Retinal pigment epithelial cell (primary cell): ENCODE results near the genes GAL3ST1, SLC35E4 and PISD.

DNA sequence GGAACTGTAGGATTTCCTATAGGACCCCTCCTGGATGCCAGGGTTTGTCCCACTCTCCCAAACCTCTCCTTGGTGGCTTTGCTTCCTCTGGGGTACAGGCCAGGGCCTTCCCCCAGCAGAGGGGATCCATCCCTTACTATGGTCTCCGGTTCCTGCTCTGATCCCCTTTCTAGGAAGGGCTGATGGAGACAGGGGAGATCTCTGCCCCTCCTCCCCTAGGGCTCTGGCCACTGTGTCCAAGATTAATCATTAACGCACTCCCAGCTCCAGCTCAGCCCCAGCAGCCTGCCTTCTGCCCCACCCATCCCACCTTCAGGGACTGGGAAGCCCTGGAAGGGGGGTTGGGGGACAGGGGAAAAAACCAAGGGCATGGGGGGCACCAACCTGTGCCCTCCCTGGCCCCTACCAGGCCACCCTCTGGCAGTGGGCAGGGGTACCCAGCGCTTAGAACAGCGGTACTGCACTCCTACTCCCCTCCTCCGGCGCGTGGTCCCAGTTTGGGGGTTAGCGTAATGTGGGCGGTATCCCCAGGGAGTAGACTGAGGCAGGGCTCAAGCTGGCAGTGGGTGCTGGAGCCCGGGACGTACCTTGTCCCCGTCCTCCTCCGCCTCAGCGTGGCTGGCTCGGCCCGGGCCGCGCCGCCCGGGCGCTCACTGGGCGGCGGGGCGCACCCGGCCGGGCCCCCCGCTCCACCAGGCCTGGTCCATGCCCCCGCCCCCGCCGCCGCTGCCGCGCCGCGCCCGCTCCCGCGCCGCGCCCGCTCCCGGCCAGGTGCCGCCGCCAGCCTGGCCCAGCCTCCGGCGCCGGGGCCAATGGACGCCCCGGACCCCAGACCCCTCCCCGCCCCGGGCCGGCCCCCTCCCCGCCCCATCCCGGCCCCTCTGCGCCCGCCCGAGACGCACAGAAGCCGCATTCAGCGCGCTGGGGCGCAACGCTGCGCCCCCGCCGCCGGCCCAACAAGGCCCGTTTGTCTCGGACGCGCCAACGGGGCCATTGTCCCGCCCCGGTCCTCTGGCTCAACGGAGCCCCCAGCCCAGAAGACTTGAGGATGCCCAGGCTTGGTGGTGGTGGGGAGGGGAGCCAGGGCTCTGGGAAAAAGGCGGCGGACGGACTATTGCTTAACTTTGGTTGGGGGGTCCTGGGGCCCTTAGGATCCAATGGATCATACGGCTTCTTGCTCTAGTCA lies at the start of gene GAL3ST1:
Gene GAL3ST1, minus strand, starts transcription at position 787 of the 1,186 bp plus-strand sequence.
- RRBS: 2% methylated on average over 44 of the region's 79 CpGs

- RRBS: 1% methylated on average over 21 of the region's 82 CpGs
Measured at GRCh38 chr22:30635251-30636359, at the start of gene SLC35E4. SLC35E4 (plus strand) TSS chr22:30635781.

- RRBS: 1% methylated on average over 15 of the region's 85 CpGs
Measured at GRCh38 chr22:30802360-30803277, 107.9 kb downstream of the OSBP2 start.

GRCh38 chr22:30881164-30881954 lies 87.2 kb downstream of the MORC2 start:
- RRBS: 5% methylated on average over 2 of the region's 13 CpGs

DNA sequence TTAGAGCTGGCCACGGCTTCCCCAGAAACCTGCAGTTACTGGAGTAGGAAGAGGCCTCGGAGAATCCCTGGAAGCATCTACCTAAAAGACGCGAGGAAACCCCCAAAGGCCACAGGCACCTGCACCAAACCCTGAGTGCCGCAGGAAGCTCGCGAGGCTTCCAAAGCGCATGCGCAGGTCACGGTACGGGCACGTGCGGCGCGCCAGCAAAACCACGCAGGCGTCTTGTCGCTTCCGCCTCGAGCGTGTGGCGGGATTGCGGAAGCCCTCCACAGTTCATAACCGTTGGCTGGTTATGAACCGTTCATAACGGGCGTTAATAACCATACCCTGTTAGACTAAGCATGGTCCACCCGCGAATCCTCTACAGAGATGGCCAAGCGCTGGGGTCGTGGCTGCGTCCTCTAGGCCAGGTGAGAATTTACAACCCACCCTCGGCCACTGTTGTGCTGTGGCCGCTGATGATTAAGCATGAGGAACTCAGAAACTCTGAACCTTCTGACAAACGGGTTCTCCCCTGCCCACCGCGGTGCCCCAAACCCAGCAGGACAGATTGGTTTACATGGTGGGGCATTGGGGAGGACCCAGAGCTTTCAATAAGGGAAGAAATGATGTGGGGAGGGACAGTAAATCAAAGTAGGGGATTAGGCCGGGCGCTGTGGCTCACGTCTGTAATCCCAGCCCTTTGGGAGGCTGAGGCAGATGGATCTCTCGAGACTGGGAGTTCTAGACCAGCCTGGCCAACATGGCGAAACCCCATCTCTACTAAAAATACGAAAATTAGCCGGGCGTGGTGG lies 46.3 kb downstream of the MORC2 start:
- RRBS: no CpG with 5 or more reads among the region's 45 CpGs

GRCh38 chr22:30927180-30927916 lies 41.2 kb downstream of the MORC2 start:
- RRBS: no CpG with 5 or more reads among the region's 7 CpGs

DNA sequence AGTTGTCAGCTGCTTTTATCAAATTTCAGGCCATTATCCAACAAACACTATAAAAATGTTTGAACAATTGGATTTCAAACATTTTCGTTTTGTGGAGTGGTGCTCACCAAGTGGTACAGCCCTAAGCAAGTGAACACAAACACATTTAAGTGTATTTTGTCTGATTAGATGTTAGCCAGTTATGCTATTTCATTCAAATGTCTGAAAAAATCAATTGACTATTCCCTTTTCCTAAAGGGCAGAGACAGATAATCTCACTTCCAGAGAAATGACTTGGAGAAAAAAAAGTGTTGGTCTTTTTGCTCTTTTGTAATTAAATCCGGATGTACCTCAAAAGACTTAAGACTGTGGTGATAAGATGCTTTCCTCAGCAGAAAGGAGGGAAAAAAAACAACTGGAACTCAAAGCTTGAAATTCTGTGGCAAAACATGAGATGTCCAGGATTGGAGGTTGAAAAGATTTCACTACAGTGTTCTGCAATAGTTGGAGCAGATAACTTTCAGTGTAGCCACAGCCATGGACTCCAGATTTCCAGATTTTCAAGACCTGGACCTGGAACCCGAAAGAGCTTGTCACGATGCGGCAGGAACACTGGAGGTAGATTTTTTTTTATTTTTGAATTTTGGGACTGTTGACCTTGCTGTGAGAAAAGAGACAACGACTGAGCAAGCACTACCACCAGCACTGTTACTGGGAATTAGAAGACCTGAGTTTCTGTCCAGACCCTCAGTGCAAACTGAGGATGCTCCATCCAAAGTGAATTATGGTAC lies 2.6 kb upstream of the MORC2 start:
- RRBS: no CpG with 5 or more reads among the region's 6 CpGs

DNA sequence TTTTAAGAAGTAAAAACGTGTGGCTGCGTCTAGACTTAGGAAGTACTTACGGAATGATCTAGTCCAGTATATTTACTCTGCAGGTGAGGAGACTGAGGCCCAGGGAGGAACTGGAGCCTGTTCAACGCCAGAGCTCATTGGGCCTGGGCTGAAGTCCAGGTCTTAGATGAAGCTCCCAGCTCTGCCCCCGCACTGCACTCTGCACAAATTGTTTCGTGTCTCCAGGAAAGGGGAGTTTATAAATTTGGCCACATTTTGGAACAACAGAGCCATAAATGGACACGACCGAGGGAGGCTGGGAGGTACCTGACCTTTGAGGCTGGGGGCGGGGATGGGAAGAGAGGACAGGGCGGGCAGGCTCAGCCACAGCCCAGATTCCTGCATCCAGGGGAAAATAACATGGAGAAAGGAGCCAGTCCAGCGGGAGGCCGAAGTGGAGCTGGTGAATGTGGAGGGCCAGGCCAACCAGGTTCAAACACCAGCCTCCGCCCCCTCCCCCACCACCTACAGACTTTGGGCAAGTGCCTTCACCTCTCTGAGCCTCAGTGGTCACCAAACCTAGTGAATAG lies 36.9 kb upstream of the SMTN start:
- RRBS: no CpG with 5 or more reads among the region's 13 CpGs

- RRBS: no CpG with 5 or more reads among the region's 11 CpGs
Measured at GRCh38 chr22:31055511-31055909, 25.6 kb upstream of the SMTN start.

DNA sequence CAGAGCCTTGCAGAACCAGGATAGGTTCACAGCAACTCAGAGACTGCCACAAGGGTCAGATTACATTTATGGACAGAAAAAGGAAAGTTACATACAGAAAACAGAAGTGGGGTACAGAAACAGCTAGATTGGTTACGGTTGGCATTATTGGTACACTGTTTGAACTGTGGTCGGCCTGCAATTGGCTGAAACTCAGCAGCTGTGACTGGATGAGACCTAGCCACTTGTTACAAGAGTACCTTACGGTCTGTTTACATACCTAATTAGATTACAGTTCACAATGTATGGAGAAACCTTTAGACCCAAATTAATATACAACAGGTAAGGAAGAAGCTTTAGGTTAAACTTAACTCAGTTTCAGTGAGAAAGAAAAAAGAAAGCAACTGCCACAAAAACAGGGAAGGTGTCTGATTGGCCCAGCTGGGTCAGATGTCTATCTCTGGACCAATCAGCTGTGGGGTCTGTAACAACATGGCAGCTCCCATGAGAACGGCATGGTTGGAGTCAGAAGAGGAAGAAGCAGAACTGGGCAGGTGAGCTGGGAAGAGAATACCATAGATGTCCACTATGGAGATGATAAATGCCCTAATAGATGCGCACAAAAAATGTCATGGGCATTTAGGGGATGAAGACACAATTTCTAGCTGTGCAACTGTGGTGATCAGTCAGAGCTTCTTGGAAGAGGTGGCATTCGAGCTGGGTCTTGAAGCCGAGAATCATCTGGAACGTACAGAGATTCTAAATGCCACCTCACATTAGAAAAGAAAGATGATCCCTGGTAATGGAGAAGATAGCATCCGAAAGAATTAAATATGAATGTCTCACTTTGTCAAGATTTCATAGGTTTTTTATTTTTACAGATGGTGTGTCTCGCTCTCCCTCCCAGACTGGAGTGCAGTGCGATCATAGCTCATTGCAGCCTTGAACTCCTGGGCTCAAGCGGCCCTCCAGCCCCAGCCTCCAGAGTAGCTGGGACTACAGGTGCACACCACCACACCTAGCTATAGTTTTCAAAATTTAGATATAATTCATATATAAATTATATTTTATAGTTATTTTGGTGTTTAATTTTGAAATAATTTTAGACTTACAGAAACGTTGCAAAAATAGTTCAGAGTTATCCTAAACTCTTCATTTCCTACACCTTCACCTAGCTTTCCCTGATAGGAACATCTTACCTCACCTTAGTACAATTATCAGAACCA lies 17.1 kb upstream of the SMTN start:
- RRBS: no CpG with 5 or more reads among the region's 13 CpGs

DNA sequence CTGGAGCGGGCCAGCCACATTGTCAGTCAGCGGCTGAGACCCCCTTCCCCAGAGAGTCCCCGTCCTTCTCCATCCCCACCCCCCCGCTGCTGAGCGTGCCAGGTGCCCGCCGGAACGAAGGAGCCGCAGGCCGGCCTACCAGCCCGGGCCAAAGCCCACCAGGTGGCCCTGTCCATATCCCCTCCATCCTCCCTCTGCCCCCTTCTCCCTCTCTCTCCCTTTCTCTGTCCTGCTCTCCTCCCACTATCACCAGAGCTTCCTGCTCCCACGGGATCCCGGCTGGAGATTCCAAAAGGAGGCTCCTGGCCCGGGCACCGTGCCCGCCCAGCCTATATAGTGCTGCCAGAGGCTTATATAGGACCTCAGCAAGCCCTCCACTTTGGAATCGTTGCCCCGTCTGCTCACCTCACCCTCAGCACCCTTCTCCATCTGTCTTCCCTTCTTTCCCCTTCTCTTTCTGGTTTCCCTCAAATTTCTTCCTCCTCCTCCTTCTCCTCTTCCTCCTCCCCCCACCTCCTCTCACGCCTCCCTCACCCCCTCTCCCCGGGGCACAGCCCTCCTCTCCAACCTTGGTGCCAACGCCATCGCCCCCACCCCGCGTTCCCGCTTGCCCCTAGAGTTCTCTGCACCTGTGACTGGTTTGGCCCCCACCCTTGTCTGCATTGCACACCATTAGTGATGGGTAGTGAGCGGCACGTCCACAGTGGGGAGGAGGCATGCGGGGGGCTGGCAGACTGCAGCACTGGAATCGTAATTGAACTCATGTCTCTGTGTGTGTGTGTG lies 7.2 kb downstream of the SELENOM start:
- RRBS: no CpG with 5 or more reads among the region's 29 CpGs

DNA sequence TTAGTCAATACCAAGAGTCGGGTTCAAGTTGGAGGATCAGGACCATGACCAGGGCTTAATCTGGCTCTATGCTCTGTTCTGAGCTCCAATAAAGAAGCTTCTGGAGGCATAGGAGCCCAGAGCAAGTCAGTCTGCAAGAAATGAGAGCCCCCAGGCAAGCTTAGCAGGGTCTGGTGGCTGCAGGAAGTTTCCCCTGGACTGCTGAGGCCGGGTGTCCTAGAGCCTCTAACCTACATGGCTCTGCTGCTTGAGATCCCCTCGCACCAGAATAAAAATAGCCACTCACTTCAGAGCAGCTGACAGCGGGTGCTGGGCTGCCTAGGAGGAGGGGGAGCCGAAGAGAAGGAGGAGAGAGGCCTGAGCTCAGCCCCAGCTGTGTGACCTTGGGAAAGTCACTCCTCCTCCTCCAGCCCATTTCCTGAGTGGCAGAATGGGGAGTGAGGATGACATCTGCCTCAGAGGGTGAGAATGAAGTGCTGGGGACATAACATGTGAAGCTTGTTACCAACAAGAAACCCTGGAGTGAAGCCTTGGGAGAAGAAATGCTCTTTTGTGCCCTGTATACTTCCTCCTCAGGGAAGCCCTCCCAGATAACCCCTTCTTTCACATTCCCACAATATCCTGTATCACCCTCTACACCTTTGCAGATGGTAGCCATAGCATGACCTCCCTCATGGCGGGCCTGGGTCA lies 3.7 kb upstream of the INPP5J start:
- RRBS: no CpG with 5 or more reads among the region's 6 CpGs

GRCh38 chr22:31343755-31344171 lies 2.4 kb downstream of the PATZ1 start:
- RRBS: no CpG with 5 or more reads among the region's 9 CpGs

- RRBS: 78% methylated on average over 4 of the region's 27 CpGs
Measured at GRCh38 chr22:31344172-31345020, 1.8 kb downstream of the PATZ1 start.

DNA sequence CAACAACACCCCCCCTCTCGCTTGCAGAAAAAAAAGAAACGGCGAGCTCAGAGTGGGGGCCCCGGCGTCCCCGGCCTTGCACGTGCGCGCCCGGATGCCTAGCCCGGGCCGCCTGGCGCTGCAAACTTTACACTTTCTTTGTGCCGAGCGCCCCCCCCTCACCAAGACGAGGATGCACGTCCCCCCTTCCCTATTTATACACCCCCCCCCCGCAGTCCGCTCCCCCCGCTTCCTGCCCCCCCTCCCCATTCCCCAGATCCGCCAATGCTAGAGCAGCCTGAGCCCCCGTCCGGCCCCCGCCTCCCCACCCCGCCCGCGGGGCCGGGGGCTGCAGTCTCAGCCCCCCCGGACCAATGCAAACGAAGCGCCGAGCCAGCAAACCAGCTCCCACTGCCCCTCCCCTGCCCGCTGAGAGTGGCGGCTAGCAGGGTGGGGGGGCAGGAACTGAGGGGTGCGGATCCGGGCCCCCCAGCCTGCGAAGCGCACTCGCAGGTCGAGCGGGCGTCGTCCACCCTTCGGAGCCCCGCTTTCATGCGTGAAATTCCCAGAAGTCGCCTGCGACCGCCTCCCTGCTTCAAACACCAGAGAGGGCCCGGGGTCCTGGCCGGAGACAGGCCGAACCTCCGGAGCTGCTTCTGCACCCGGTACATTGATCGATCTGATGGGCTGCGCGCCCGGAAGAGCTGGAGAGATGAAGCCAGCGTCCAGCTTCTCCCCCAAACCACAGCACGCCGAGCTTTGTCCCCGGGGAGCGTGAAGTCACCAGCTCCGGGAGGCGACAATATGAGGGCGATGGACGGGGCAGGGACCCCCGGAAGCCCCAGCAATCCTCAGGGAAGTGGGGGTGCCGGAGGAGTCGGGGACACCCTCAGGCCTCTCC lies 501 bp upstream of the PATZ1 start:
- RRBS: 2% methylated on average over 10 of the region's 70 CpGs

DNA sequence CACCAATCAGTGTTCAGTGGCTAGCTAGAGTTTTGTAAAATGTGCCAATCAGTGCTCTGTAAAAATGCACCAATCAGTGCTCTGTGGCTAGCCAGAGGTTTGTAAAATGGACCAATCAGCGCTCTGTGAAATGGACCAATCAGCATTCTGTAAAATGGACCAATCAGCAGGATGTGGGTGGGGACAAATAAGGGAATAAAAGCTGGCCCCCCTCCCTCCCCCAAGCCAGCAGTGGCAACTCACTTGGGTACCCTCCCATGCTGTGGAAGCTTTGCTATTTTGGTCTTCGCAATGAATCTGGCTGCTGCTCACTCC lies 5.5 kb upstream of the DRG1 start:
- RRBS: no CpG with 5 or more reads among the region's 2 CpGs

GRCh38 chr22:31463467-31464103 lies 26.1 kb downstream of the EIF4ENIF1 start:
- RRBS: 94% methylated on average over 4 of the region's 22 CpGs

DNA sequence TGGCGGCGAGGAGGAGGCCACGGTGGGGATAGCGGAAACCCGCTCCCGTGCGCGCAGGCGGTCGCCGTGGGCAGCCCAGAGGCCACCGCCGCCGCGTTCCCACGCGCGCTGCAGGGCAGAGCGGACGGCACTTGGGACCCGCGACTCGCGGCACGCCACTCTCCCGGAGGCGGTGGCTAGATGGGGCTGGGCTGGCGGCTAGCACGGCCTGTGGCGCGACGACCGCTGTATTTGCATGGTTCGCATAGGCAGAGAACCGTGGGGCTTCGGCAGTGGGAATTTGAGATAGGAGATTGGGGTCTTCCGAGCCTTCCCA lies 354 bp upstream of the EIF4ENIF1 start:
- RRBS: no CpG with 5 or more reads among the region's 37 CpGs

DNA sequence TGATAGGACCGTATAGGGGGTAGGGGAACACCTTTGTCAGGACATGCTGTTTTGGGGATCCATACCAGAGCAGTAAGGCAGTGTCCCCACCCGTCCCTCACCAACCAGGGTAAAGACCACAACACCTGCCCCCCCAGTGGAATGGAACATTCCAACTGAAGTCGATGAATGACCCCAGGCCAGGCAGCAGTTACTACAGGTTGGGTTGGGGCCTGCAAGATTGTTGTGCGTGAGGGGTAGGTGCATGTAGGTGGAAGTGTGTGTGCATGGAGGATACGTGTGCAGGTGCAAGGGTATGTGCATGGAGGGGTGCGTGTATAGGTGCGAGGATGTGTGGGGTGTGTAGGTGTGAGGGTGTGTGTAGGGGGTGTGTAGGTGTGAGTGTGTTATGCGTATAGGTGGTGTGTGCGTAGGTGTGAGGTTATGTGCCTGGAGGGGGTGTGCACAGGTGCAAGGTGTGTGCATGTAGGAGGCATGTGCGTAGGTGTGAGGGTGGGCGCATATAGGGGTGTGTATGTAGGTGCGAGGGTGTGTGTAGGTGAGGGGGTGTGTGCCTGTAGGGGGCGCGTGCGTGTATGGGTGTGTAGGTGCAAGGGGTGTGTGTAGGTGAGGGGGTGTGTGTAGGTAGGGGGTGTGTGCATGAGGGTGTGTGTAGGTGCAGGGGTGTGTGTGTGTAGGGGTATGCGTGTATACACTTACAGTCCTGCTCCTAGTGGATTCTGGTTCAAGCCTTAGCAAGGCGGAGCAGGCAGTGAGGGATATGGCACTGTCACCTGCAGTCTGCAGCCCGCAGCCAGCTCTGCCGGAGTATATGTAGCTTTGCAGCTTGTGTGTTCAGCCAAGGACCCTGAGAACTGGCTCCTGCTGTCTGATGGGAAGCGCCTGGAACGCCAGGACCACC lies 32.8 kb downstream of the PISD start:
- RRBS: no CpG with 5 or more reads among the region's 21 CpGs

DNA sequence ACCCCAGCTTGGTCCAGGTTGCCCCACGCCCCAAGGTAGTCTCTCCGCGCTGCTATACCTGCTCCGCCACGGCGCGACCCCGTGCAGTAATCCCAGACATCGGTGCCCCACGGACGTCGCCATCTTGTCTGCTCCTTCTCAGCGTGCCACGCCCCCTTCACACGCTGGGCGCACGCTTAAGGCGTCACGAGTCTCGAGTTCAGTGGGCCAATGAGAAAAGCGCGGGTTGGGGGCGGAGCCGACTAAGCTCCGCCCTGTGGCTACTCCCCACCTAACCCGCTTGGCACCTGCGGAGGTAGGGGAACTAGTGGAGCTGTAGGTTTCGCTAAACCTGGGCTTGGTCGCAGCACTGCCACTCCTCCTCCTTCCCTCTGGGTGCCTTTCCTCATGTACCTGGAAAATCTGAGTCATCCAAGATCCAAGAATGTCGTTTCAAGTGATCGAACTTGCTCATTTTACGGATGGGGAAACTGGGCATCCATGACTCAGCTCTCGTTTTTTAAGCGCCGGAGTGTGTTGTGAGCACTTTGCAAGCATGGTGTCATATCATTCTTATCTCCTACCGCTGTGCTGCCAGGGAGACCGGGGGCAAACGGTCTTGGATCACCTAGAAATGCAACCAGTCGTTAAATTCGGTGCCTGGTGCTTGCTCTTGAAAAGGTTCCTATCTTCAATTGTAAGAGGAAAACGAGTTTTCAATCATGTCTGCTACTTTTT lies at the start of gene PISD:
Gene PISD, minus strand, starts transcription at position 130 of the 717 bp plus-strand sequence.
- RRBS: 20% methylated on average over 3 of the region's 41 CpGs